ENCODE measurements around the genes PPP4R2 and CGGBP1.

DNA sequence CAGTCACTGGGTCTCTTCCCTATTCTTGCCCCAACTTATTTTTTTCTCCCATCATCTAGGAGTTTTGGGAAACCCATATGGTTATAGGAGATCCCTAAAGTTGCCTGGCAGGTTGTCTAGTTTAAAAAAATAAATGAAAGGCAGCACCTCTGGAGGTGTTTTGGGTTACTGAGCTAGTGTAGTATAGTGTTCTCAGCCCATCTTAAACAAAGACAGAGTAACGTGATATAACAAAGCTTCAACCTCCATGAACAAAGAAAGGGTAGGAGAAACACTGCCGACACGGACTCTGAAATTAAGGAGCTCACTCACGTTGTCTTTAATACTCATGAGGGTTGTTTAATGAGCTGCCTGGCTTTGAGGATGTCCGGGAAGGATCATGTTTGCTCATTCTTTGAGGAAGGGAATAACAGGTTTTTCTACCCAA lies 102.0 kb downstream of the SHQ1 start:
- RRBS, 2 experiments: no CpG with 5 or more reads among the region's 5 CpGs

DNA sequence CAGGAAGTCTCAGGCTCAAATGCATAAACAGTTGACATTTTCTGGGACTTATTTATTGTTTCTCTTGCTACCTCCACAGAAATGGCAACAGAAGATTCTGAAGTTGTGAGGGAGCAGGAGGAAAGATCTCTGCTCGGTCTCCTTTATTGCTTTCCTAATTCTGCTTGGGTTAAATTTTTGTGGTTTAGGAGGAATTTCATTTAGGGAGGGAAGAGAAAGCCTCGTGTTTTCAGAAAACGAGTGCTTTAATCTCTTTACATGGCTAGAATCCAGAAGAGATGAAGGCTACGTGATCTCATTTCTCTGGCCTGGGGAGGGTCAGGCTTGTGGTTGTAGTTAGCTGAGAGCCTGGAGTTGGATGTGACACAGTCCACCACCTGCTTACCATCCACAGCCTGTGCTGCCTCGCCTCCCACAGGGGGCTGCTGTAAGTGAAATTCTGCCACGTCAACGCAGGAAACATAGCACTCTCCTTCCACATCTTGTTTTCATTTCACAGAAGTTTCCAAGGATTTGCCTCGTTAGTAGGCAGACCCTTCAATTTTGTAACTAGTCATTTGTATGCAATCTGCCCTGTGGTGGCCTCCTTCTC lies 3.2 kb downstream of the GXYLT2 start:
- RRBS, 2 experiments: no CpG with 5 or more reads among the region's 8 CpGs

DNA sequence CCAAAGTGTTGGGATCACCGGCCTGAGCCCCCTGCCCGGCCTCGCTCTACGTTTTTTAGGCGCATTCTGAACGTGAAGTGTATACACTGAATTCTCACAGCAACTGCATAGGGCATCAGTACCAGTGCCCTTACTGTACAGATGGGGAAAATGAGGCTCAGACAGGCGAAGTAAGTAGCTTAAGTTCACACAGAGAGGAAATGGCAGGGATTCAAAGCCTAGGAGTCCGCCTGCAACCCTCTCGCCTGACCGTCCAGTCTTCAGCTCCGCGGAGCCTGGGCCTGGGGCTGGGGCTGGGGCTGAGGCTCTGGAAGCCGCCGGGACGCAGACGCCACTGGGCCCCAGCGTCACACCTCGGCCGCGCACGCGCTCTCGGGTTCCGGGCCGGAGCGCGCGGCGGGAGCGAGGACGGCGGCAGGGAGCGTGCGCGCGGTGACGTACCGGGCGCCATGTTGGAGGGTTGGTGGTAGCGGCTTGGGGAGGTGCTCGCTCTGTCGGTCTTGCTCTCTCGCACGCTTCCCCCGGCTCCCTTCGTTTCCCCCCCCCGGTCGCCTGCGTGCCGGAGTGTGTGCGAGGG lies at the start of gene PPP4R2:
Gene PPP4R2, plus strand, starts transcription at position 443 of the 577 bp plus-strand sequence.
- RRBS, 2 experiments: under 1 to 1% methylated on average over 33 of the region's 51 CpGs

- RRBS, 2 experiments: no CpG with 5 or more reads among the region's 4 CpGs
Measured at GRCh38 chr3:73101001-73101421, 39.6 kb downstream of the EBLN2 start.

- RRBS, 2 experiments: 94 to 96% methylated on average over 6 of the region's 48 CpGs
Measured at GRCh38 chr3:73383668-73384237, 241.0 kb downstream of the PDZRN3 start.

GRCh38 chr3:73384399-73385014 lies 240.2 kb downstream of the PDZRN3 start:
- RRBS, 2 experiments: 90% methylated on average over 10 of the region's 47 CpGs; no CpG with 5 or more reads in 1 of the 2 experiments

GRCh38 chr3:73433596-73434234 lies 191.0 kb downstream of the PDZRN3 start:
- RRBS, 2 experiments: no CpG with 5 or more reads among the region's 14 CpGs

DNA sequence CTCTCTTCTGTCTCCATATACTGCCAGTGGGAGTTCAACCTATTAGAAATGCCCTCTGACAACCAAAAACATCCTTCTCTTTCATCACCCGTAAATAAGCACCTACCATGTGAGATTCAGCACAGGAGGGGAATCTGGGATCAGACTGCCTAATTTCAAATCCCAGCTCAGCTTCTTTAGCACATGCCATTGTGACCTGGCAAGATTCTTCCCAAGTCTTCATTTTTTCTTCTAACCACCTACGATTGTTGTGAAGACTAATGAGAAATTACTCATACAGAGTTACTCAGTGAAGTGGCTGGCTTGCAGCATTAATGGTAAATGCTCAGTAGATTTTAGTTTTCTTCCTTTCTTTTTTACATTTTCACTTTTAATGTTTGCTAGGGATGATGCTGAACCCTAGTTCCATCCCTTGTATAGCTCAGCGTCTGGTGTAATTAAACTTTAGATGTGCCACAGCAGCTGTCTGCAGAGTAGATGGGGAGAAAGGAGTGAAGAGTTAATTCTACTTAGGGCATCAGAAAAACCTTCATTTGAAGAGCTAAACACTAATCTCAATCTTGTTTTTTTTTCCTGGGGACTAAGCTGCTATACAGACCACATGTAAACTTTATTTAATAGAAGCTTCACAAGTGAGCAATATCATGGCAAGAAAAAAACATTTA lies 176.6 kb downstream of the PDZRN3 start:
- RRBS, 2 experiments: no CpG with 5 or more reads among the region's 3 CpGs

- RRBS, 2 experiments: no CpG with 5 or more reads among the region's 6 CpGs
Measured at GRCh38 chr3:73451516-73452181, 173.1 kb downstream of the PDZRN3 start.

GRCh38 chr3:73766559-73767445 lies 142.1 kb upstream of the PDZRN3 start:
- RRBS, 2 experiments: no CpG with 5 or more reads among the region's 7 CpGs

GRCh38 chr3:73813531-73813820 lies 188.7 kb upstream of the PDZRN3 start:
- RRBS, 2 experiments: no CpG with 5 or more reads among the region's 2 CpGs

- RRBS, 2 experiments: no CpG with 5 or more reads among the region's 8 CpGs
Measured at GRCh38 chr3:75422403-75422839, 241.7 kb upstream of the FRG2C start.

DNA sequence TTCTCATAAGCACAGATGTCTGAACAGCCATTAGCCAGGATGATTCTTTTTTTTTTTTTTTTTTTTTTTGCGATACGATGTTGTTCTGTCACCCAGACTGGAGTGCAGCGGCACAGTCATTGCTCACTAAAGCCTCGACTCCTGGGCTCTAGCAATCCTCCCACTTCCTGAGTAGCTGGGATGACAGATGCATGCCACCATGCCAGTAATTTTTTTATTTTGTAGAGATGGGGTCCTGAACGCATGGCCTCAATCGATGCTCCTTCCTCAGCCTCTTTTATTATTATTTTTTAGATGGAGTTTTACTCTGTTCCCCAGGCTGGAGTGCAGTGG lies 240.4 kb upstream of the FRG2C start:
- RRBS, 2 experiments: no CpG with 5 or more reads among the region's 6 CpGs

- RRBS, 2 experiments: no CpG with 5 or more reads among the region's 15 CpGs
Measured at GRCh38 chr3:75453136-75453866, 210.8 kb upstream of the FRG2C start.

- RRBS, 2 experiments: no CpG with 5 or more reads among the region's 3 CpGs
Measured at GRCh38 chr3:81731679-81732222, 29.7 kb downstream of the GBE1 start.

DNA sequence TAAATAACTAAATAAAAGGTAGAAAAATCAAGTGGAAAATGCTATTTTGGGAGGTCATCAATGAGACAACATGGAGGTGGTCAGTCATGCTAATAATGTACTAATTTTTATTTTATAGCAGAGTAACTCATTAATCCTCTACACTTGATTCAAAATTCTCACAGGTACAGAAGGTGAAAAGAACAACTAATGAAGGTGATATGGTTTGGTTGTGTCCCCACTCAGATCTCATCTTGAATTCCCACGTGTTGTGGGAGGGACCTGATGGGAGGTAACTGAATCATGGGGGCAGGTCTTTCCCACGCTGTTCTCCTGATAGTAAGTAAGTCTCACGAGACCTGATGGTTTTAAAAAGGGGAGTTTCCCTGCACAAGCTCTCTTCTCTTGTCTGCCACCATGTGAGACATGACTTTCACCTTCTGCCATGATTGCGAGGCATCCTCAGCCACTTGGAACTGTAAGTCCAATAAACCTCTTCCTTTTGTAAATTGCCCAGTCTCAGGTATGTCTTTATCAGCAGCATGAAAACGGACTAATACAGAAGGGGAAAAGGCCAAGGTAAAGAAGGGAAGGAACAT lies 2.7 kb downstream of the GBE1 start:
- RRBS, 2 experiments: no CpG with 5 or more reads among the region's 5 CpGs

DNA sequence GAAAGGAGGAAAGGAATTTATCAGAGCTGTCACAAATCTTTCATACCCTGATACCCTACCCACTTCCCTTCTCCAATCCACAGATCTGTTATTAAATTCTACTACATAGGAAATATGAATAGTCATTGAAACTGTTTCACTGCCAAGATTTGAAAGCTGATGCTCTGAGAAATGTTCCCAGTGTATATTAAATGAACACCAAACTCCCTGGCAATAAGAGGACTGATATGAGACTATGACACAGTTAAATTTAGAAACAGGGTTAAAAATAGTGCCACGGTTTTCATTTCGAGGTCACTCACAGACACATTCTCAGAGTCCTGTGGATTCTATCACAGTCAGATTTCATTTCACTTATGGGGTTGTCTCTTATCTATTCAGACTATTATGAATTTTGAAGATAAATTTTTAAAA lies 27.2 kb upstream of the GBE1 start:
- RRBS, 2 experiments: no CpG with 5 or more reads among the region's 2 CpGs

GRCh38 chr3:83217734-83218276 lies 1456.4 kb upstream of the GBE1 start:
- RRBS, 2 experiments: no CpG with 5 or more reads among the region's 40 CpGs

- RRBS, 2 experiments: 1 to 2% methylated on average over 18 to 24 of the region's 79 CpGs
Measured at GRCh38 chr3:88058310-88059116, at the start of gene CGGBP1. Gene CGGBP1, minus strand, starts transcription at chr3:88059005.

GRCh38 chr3:88121633-88122272 lies 28.0 kb upstream of the C3orf38 start:
- RRBS, 2 experiments: no CpG with 5 or more reads among the region's 3 CpGs